ENCODE data around the gene C11orf97.

GRCh38 chr11:90208960-90209618 is 13.8 kb downstream of the CHORDC1 start:
- PRO-cap: no peak

DNA sequence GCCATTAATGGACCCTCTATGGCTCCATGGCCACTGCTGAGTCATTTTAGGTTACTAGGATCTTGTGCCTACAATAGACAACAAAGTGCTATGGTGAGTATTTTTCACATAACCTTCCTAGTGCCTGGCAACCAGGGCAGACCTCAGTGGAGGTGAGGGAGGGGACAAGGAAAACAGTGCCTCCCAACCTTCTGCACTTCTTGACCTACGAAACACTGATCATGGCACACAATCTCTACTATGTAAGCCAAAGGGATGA is 242.5 kb upstream of the FAT3 start:
- PRO-cap: no peak

DNA sequence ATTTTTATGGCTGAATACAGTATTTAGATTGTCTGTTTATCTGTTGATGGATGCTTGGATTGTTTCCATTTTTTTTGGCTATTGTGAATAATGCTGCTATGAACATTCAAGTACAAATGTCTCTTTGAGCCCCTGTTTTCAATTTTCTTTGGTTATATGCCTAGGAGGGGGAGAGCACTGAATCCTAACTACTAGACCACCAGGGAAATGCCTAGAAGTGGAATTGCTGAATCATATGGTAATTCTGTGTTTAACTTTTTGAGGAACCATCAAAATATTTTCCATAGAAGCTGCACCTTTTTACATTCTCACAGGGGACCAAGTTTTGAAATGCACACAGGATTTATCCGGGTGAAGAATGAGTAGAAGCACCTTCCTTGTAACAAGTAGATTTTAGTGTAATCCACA is 139.4 kb upstream of the FAT3 start:
- PRO-cap: no peak

GRCh38 chr11:93106700-93107116 is 91.1 kb downstream of the SLC36A4 start:
- PRO-cap: no peak

DNA sequence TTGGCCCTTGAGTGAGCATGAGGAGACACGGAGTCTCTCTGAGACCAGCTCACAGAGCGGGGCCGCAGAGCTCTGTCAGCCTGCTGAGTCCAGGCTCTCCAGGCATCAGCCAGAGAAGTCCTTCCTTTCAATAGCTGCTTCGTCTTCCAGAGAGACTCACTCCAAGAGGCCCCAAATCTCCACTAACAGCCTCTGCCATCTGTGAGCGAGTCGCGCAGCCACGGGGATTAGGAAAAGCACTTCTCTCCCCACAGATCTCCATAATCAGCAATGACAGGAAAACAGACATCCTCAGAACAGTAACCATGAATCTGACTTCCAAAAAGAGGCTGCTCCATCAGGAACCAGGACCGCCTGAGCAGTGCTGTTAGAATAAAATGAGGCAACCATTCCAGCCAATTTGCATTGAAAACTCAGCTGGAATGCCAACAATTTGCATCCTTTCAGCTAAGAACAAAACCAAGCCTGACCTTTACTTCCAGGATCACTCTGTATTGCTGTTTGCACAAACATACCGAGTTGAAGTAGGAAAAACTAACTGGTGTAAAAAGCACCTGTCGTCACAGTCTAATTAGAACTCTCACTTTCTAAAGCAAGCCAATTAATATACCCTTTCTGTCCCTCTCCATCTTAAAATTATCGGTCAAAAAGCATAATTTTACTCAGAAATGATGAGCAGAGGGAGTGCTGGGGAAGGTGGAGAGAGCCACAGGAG is 65.4 kb downstream of the SMCO4 start:
- PRO-cap: no peak

DNA sequence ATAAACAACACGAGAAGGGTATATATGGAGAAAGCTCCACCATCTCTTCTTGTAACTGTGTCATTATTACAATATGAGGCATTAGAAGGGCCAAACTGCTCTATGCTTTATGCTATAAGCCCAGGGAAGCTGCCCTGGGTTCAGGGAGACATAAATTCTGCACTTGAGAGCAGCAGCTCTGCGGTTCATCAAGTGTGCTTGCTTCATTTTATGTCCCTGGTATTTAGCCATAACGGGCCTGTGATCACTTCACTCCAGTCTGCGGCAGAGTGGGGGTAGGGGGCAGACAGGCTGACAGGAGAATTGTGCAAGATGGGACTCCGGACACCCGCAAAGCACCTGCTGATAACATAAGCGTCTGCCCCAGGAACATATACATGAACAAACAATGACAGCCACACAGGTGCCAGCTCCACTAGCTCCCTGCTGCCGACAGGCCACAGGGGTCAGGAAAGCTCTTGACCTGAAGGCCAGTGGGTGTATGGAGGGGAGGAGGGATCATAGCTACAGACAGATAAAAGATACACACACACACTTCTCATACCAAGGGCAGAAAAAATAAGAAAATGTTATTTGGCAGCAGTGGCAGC is 56.1 kb downstream of the SMCO4 start:
- PRO-cap: no peak

DNA sequence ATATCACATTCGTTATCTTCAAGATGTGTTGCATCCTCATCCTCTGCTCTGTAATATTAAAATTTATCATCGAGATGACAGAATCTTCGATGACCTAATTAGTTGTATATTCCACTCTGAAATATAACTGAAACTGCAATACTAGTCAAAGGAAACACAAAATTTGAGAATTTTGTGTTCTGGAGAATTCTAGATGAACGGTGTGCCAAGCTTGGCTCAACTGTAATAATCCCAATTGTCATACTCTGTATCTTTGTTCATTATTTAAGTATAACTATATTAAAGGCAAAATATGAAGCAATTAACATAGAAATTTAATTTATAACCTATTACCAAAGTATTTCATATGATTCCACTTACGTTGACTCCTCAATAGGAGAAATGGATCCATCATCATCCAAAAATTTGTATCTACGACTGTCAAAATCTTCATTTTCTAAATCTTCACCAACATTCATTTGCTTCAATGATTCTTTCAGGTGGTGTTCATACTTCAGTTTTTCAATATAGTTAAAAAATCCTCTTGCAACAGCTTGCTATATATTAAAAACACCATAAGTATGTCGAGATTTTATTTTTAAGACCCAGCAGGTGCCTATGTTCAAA is 4.5 kb downstream of the TAF1D start:
- PRO-cap: no peak

DNA sequence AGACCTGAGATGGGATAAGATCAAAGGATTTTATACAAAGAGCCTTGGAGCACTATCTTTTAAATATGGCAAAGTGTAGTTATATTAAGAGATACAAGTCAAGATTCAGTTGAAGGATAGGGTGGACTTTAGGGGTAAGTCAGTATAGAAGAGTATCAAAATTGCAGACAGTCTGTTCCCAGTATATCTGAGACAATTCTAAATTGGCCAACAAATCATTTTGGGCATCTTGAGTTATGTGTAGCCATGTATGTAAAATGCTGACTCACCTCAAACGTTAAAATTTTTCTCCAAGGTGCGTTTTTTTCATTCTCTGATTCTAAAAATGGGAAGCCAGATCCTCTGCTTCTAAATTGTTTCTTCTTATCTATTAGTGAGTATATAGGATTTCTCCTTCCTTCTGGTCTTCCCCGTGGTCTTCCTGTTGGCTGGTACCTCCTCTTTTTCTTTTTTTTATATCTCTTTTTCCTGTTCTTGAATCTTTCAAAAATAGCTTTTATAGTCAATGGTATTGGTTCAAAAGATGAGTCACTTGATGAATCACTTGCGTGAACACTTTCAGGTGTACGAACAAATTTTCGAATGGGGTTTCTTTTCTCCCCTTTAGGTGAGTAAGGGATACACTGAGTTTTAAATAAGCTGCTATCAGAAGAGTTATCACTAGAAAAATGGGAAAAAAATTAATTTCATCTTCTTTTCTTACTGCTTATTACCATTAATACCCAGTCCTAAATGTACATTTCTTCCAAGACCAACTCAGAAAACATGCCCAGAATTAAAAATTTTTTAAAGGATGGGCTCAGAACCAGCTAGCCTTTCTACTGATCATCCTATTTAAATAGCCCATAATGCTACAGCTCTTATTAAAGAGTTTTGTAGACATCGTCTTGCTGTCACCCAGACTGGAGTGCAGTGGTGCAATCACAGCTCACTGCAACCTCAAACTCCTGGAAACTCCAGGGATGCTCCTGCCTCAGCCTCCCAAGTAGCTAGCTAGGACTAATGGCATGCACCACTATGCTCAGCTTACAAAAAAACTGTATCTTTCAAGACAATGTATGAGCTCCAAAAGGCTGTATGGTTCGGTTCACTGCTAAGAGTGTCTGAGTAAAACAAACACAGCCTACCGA is 3.1 kb downstream of the TAF1D start:
- PRO-cap: no peak

- PRO-cap: no peak
Measured at GRCh38 chr11:94153044-94153813, 24.6 kb downstream of the PANX1 start.

DNA sequence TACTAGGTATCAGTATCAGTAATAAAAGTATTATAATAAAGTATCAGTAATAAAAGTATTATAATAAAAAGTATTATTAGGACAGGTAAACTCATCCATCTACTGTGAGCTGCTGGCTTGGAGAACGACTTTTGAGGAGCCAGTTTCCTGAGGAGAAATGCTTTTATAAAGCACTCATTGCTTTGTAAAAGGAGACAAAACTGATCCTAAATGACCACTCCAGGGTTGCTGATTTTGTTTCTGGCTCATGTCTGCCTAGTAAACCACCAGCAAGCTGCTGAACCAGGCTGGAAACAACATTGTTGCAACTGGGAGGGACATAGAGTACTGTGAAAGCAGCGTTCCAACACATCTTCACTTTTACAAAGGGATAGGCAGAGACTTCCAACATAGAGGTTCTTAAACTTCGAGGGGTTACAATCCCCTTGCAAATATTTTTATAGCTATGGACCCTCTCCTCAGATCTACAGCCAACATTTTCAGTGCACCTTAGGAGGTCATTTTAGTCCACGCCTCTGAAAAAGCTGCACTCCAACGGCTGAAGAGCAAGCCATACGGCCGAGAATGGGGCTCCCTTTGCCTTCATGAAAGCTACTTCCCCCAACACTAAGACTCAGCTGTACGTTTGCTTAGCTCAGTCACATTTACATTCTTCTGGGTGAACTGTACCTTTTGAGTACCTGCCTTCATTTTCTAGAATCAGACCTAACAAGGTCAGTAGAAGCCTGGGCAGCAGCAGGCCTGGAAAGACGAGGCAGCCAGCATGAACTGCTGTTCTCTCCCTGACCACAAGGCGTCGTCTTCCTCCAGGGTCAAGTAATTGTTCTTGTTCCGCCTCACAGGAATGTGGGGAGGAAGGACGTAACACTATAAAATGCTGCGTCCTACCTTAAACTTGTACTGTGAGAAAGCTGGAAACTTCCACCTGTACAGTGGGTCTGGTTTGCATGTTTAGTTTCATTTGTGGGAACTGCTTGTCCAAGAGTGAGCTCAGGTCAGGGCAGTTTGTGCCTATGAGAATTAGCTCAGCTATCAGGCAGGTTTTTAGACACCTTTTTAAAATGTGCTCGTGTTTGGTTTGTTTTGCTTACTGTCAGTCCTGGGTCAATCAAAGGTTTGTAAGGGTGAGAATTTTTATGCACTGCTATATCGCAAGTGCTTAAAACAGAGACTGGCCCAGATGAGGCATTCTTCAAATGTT is 54.9 kb downstream of the PANX1 start:
- PRO-cap: unidirectional peak, plus-strand start at position 839 of the sequence

- PRO-cap: no peak
Measured at GRCh38 chr11:94512237-94512968, at the start of gene C11orf97. Gene C11orf97 (plus strand): TSS chr11:94512461.

DNA sequence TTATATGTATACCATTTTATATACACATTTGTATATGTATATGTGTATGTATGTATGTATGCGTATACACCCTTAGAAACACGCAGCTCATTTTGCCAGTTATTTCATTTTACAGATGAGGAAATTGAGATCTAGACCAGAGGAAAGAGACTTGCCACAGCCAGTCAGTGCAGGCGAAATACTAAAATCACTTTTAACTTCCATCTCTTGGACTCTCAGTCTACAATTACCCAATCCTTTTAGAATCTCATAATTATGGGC is 638 bp downstream of the C11orf97 start:
- PRO-cap: no peak

DNA sequence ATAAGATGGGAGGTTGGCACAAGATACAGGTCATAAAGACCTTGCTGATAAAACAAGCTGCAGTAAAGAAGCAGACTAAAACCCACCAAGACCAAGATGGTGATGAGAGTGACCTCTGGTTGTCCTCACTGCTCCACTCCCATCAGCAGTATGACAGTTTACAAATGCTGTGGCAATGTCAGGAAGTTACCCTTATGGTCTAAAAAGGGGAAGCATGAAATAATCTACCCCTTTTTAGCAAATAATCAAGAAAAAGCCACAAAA is 8.8 kb upstream of the PIWIL4 start:
- PRO-cap: no peak

GRCh38 chr11:94638809-94639484 is 71.8 kb downstream of the PIWIL4 start:
- PRO-cap: no peak

- PRO-cap: no peak
Measured at GRCh38 chr11:94650575-94651101, 83.5 kb downstream of the PIWIL4 start.

GRCh38 chr11:94740198-94740989 is 27.8 kb upstream of the AMOTL1 start:
- PRO-cap: no peak

- PRO-cap: no peak
Measured at GRCh38 chr11:94746456-94747136, 21.6 kb upstream of the AMOTL1 start.

DNA sequence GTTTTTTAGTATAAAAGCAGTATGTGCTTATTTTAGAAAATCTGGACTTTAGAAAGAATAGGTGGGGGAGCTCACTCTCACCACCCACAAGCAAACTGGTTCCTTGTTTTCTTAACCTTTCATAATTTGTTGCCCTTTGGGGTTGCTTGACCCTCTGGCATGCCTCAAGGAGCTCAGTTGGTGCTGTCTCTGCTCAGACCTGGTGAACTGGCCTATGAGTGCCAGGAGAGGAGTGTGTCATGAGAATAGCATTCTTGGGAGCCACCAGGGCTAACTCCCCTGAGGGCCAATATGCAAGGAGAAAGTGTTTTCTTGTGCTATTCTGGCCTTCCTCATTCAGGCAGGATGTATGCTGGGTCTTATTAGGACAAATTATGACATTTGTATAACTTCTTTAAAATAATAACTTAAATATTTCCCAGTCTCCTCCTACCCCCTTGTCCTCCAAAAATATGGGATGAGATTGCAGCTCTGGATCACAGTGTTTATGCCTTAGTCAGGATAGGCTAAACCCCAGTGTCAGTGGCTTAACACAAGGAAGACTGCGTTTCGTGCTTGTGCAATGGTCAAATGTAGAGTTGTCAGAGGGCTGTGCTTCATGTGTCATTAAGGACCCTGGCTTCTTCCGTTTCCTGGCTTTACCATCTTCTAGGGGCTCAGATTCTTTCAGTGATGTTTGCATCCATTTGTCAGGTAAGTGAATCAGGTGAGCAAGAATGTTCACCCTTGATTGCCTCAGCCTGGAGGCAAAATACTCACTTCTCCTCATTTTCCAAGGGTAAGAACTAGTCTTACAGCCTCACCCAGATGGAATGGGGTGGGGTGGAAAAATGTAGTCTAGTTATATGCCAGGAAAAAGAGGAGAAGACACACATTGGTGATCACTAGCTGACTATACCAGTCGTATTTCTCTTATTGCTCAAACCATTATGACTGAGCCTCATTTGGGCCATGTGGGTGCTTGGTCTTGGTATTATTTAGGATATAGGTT is 20.7 kb upstream of the AMOTL1 start:
- PRO-cap: no peak

- PRO-cap: no peak
Measured at GRCh38 chr11:94814162-94814766, 46.1 kb downstream of the AMOTL1 start.

DNA sequence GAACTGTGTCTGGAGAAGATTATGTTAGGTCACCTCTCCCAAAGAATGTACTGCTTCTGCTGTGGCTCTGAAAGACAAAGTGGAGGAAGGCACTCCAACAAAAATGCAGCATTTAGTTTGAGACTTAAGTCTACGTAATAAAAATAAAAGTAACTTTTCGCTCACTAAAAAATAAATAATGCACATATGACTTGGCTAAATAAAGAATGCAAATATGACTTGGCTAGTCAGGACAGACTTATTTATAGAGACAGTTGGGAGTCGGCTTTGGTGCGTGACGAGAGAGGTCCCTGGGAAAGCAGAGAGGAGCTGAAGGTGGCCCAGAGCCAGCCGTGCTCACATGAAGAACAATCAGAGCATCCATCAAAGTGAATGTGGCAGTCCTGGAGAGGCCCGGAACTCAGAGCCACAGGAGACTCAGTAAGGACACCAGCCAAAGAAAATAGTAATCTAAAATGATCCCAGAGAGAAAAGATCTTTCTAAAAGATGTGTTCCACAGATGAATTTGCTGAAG is 35.0 kb downstream of the CWC15 start:
- PRO-cap: no peak

Measured in NALM6 (cell line).